Hematopoietic multipotent progenitor cell (in vitro differentiated cells): ENCODE measurements around a stretch of chr11.

- CAGE, long polyA plus RNA: no peak
Measured at GRCh38 chr11:35661812-35662302, 718 bp upstream of the TRIM44 start.

DNA sequence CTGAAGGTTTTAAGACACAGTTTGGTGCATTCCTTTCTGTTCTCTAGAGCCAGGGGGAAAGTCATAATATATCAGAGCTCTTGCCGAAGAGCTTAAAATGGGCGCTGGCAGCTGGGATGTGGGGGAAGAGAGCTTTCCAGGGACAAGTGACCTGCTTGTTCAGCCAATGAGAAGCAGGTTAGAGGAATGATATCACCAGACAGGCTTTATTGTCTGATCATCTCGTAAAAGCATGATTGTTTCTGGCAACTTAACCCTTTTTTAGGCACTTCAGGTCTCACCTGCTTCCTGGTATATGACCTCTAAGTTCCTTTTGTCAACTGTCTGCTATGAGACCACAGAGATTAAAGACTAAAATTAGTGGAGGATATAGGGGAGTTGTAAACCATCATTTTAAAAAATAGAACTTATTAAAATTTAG, 20.3 kb downstream of the TRIM44 start:
- CAGE, long polyA plus RNA: no peak

GRCh38 chr11:35919197-35919525, 24.7 kb upstream of the LDLRAD3 start:
- CAGE, long polyA plus RNA: no peak

GRCh38 chr11:35978749-35979233, 34.9 kb downstream of the LDLRAD3 start:
- CAGE, long polyA plus RNA: no peak

- CAGE, long polyA plus RNA: no peak
Measured at GRCh38 chr11:36015859-36016362, 72.0 kb downstream of the LDLRAD3 start.

DNA sequence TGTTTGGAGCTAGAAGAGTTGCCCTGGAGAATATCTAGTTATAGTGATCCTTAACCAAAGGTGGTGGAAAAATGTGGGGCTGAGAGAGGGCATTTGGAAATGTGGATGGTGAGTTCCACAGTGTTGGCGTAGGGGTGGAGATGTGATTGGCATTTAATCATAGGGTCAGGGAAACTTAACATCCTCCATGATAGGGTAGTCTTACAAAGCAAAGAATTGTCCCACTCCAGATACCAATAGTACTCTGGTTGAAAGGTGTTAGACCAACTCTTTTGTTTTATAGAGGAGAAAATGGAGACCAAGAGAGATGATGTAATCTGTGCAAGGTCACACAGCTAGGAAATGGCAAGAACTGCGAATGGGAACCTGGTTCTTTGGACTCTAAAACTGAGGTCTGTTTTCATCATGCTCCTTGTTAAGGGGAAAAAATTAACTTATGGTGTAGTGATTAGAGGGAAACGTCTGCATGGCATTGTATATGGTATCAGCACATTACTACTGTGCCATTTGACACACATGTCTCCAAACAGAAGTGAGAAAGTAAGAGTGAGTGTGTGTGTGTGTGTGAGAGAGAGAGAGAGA, 171.2 kb downstream of the COMMD9 start:
- CAGE, long polyA plus RNA: no peak

- CAGE, long polyA plus RNA: no peak
Measured at GRCh38 chr11:36288745-36289224, 439 bp downstream of the COMMD9 start.

DNA sequence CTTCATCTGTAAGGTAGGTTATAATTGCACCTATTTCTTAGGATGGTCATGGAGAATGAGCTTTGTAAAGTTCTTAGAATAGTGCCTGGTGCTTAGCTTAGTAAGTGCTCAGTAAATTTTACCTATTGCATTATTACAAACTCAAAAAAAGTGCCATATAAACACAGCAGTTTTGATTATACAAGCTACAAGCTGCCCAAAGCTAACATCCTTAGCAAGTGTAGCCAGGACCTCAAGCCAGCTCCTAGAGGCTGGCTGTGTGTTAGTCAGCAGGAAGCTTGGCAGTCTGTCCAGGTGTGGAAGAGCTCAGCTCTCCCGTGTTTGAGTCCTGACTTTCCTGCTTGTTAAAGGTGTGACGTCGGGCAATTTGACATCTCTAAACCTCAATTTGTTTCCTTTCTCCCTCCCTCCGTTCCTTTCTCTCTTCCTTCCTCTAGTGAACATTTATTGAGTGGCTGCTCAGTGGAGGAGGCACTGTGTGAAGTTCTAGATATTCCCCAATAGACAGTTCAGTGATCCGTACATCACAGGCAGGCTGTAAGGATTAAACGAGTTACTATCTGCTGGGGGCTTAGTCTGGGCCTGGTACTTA, 68.5 kb downstream of the PRR5L start:
- CAGE, long polyA plus RNA: no peak

GRCh38 chr11:36458122-36458625, 51.9 kb downstream of the TRAF6 start:
- CAGE, long polyA plus RNA: no peak

DNA sequence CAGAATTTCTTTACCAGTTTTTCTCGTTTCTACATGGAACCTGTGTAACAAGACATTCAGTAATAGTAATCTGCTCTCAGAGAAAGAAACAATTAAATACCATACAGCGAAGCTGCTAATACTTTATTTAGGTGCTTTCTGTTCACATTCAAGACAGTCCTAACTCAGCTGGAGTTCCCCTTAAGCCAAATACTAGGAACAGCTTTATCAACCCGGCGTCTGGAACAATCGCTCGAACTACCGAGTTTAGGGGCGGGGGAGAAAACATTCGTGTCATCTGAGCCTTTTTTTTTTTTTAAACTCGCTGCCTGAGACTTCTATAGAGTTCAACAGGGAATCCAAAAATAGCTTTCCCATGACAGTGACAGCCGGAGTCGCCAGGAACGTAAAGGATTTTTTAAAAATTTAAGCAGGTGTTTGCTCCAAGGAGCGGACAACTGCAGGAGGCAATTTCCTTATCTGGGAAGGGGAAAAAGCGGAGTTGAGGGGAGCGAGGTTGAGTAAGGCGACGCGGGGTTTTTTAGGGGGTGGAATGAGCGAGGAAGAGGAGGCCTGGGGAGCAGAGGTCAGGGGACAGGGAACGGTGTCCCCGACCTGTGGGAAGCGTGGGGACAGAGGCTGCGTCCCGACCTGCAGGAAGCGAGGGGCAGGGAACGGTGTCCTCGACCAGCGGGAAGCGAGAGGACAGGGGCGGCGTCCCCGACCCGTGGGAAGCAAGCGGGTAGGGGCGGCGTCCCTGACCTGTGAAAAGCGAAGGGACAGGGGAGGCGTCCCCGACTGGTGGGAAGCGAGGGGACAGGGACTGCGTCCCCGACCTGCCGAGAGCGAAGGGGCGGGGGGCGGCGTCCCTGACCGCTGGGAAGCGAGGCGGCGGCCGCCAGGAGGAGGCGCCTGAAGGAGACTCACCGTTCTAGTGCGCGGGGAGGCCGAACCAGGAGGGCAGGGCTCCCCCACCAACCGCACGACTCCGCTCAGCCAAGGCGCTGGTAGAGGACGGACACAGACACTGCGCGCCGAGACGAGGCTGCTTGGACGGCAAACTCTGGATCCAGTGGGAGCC, 600 bp downstream of the TRAF6 start:
- CAGE, long polyA plus RNA: no peak

- CAGE, long polyA plus RNA: start-site peak on the minus strand at chr11:40293108-40293165, 7 reads
Measured at GRCh38 chr11:40292413-40293592, 1166.6 kb downstream of the LRRC4C start.

- CAGE, long polyA plus RNA: no peak
Measured at GRCh38 chr11:40360174-40360830, 1099.2 kb downstream of the LRRC4C start.

- CAGE, long polyA plus RNA: no peak
Measured at GRCh38 chr11:43420952-43421760, 62.4 kb downstream of the TTC17 start.

- CAGE, long polyA plus RNA: no peak
Measured at GRCh38 chr11:43425592-43425916, 66.8 kb downstream of the TTC17 start.

- CAGE, long polyA plus RNA: no peak
Measured at GRCh38 chr11:43555758-43556318, 124.7 kb upstream of the HSD17B12 start.

- CAGE, long polyA plus RNA: no peak
Measured at GRCh38 chr11:43681996-43682533, 1.5 kb downstream of the HSD17B12 start.

GRCh38 chr11:43808088-43808373, 72.6 kb upstream of the ALKBH3 start:
- CAGE, long polyA plus RNA: no peak

DNA sequence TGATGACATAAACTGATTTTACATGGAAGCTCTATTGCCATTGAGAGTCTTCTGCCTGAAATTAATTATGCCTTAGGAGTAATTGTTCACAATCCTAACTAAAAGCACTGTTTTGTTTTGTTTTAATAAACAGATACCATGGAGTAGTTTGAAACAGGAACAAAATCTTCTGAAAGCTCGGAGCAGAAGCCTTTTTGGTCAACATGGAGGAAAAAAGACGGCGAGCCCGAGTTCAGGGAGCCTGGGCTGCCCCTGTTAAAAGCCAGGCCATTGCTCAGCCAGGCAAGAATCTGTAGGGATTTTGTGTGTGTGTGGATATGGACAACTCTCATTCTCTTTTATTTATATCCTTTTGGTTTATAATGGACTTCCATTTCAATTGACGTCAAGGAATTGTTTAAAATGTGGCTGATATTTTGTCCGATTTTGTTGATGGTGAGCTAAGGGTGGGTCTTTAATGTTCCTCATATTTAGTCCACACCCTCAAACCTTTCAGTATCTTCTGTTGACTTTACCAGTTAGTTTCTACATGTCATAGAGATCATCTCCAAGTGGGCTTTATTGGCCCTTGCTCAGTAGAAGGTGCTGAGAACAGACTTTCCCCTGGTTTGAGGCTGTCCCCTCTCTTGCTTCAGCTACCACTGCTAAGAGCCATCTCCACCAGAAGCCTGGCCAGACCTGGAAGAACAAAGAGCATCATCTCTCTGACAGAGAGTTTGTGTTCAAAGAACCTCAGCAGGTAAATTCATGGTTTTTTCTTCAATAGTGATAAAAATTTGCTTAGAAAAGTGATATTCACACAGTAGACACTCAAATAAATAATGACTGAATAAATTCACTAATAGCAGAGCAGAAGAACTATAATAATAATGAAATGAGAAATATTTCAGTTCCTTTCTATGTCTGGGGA, 2.1 kb downstream of the ALKBH3 start:
- CAGE, long polyA plus RNA: no peak

DNA sequence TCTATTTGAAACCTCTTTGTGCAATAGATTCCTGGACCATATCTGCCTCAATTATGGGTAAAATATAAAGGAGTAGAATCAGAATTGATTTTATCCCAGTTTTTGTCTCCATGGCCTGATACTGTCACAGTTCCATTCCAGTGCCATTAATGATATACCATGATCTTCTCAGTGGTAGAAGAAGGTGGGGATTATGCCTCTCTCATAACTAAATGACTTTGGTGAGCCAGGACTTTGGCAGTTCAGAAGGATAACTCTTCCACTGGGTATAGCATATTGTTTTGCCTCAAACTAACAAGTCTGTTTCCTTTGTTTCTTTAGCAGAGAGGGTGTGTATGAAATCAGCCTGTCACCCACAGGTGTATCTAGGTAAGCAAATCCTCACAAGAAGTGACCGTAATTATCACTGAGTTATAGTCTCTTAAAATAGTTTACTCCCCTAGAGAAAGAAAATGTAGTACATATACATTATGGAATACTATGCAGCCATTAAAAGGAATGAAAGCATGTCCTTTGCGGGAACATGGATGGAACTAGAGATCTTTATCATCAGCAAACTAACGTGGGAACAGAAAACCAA, 5.7 kb downstream of the ALKBH3 start:
- CAGE, long polyA plus RNA: no peak

DNA sequence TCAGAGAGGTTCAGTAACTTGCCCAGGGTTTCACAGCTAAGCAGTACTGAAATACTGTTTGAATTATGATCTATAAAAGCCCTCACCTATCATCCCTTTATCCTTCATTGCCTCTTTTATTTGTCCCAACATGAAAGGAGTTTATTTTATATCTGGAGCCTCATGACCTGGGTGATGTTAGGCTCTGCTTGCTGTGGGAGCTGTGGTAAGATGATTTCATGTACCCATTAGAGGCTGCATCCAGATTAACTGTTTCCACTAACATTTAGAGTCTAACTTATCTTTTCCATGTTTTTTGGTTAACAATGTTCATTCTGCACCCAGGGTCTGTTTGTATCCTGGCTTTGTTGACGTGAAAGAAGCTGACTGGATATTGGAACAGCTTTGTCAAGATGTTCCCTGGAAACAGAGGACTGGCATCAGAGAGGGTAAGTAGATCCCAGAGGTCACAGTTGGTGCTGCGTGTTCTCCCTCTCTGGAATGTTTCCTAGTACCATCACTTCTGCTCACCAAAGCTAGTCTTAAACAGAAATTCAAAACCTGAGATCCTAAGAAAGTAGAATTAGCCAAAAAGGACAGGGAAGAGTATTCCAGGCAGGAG, 8.9 kb downstream of the ALKBH3 start:
- CAGE, long polyA plus RNA: no peak